ENCODE measurements around a stretch of chr6.

- PRO-cap = no peak
Observed at GRCh38 chr6:154250068-154250363, 106.6 kb downstream of the IPCEF1 start.

GRCh38 chr6:154438657-154439715 lies 71.5 kb downstream of the CNKSR3 start:
- PRO-cap = no peak

DNA sequence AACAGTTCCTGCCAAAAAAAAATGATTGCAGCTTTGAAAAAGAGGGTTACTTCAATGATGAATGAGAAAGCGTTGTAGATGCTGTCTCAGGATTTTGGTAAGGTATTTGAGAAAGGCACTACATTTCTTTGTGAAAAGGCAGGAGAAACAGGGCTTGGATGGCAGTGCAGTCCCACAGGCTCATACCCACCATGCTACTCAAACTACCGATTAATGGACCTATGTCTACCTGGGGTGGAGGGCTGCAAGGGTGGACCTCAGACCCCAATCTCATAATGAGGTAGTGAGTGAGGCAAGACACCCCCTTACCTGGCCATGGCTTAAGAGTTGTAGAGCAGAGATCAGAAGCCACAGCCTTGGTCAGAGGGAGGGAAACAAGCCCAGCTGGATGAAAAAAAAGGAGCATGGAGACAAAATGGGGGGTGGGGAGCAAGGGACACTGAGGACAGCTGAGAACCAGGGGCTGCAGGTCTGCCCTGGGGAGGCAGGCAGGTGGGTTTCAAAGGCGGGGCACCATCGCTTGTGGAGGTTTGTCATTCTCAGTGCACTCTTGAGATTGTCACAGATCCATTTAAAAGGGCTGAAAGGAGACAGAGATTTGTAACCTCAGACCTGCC lies 105.7 kb upstream of the TIAM2 start:
- PRO-cap = no peak

DNA sequence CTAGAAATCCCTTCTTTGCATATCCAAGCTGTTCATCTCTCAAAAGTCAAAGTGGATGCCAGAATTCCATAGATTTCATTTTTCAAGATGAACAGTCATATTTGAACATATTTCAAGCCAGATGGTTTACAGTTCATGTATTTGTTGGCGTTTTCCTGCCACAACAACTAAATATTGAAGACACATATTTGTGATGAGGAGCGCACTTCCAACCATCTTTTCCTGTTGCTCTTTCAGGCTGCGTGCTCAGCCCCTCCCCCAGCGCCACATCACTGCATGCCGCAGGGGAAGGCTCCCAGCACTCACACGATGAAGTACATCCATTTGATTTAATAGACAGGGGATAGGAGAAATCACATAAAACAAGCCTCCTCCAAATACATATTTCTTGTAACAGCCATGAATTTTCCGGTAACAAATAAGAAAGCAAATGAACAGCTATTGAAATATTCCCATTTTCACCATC lies 6.0 kb upstream of the NOX3 start:
- PRO-cap = no peak

DNA sequence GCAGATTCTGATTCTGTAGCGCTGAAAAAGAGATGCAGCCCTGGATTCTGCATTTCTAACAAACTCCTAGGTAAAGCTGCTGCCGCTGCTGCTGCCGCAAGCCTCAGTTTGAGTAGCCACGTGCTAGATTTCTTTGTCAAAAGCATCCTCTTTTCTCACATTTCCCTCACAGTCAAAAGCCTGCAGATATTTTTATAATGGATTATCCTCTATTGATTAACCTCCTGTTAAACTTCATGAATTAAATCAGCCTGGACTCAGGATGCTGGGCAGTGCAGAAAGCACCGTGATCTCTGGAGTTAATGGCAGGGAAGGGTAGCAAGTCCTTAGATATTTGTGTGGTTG lies 178.5 kb upstream of the NOX3 start:
- PRO-cap = no peak

GRCh38 chr6:155834969-155835404 lies 379.3 kb upstream of the NOX3 start:
- PRO-cap = no peak

DNA sequence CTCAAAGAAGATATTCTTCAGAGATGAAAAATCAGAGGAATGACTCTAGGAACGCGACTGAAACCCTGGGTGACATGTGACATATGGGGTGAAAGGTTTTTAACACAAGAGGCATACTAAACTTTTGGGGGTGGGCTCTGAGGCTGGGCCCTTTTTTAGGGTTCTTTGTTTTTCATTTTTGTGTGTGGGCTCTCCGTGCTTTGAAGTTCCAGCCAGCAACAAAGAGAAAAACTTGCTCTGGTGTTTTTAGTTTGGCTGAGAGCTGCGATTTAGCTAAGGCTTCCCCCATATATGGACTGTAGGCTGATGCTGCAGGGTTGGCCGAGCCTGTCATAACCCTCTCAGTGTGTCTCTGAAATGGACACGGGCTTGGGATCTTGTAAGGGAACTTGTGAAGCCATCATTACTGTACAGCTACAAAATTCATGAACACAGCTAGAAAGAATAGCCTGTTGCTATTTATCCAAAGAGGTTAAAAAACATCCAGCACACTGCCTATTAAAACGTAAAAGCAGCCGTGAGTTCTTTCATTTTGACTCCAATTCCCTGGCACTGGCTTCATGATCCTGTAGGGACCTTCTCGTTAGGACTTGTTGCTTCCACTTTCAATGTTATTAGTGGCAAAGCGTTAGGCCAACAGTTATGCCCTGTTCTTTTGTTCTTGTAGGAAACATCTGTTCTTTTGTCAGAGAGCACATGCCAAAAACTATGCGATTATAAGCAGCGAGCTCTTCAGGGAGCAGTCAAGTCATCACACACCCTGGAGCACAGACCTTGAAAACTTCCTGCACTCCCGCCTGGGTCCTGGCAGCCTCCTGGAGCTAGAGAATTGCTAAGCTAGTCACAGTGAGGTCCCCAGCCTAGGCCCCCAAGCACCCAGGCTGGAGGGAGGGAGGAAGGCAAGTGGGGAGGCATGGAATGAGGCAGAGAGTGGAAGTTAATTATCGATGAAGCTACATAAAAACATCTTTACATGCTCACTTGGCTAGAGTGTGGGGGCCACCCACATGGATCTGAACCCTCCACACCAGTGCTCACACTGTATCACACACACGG lies 609.7 kb upstream of the ARID1B start:
- PRO-cap = no peak

DNA sequence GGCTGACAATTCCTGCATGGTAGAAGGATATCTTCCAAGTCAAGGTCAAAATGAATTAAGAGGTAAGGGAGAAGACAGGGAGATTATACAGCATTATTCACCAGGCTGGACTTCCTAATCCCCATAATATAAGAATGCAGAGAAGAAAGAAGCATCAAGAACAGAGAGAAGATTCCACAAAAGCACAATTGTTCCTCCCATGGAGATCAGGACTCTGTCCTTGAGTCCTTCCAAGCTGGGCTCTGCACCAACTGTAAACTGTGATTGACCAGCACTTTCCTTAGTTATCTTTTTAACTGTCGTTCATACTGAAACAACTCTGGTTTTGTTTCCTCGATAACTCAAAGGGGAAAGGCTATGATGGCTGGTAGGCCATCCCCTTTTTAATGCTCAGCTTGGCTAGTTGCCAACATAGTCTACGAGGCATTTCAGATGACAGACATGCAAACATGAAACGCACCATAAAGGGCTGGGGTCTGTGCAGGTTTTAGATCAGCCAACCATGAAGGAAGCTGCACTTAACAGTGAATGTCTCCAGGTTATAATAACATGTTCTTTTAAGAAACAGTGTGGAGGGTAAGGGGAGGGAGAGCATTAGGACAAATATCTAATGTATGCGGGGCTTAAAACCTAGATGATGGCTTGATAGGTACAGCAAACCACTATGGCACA lies 497.1 kb upstream of the ARID1B start:
- PRO-cap = no peak

DNA sequence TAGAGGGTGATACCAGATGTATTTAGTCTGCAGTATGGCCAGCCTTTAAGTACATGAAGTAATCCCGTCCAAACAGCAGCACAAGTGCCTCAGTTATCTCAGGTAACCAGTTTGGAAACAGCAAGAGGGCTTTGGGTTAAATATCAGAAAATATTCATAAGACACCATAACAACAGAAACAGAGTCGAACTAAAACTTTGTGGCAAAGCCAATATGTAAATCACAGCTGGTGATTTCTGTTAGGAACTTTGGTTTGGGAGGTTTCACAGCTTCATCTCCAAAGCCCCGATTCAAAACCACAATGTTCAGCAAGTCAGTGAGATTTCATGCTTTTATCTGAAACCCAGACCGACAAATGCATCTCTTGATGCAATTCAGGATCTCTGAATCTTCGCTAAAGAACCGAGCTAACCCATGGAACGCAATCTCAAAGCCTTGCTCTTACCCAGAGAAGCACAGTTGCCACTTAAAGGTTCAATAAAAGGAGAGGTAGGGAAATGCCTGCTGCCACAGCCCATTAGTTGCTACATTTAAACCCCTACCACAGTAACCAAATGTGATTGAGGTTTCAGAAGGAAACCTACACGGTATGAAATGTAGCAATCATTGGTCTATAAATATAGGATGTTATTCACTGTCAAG lies 381.1 kb upstream of the ARID1B start:
- PRO-cap = no peak

- PRO-cap = no peak
Observed at GRCh38 chr6:156774419-156775032, 2.7 kb upstream of the ARID1B start.

DNA sequence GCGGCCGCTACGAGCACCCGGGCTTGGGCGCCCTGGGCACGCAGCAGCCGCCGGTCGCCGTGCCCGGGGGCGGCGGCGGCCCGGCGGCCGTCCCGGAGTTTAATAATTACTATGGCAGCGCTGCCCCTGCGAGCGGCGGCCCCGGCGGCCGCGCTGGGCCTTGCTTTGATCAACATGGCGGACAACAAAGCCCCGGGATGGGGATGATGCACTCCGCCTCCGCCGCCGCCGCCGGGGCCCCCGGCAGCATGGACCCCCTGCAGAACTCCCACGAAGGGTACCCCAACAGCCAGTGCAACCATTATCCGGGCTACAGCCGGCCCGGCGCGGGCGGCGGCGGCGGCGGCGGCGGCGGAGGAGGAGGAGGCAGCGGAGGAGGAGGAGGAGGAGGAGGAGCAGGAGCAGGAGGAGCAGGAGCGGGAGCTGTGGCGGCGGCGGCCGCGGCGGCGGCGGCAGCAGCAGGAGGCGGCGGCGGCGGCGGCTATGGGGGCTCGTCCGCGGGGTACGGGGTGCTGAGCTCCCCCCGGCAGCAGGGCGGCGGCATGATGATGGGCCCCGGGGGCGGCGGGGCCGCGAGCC lies 1.4 kb downstream of the ARID1B start:
- PRO-cap = no peak

DNA sequence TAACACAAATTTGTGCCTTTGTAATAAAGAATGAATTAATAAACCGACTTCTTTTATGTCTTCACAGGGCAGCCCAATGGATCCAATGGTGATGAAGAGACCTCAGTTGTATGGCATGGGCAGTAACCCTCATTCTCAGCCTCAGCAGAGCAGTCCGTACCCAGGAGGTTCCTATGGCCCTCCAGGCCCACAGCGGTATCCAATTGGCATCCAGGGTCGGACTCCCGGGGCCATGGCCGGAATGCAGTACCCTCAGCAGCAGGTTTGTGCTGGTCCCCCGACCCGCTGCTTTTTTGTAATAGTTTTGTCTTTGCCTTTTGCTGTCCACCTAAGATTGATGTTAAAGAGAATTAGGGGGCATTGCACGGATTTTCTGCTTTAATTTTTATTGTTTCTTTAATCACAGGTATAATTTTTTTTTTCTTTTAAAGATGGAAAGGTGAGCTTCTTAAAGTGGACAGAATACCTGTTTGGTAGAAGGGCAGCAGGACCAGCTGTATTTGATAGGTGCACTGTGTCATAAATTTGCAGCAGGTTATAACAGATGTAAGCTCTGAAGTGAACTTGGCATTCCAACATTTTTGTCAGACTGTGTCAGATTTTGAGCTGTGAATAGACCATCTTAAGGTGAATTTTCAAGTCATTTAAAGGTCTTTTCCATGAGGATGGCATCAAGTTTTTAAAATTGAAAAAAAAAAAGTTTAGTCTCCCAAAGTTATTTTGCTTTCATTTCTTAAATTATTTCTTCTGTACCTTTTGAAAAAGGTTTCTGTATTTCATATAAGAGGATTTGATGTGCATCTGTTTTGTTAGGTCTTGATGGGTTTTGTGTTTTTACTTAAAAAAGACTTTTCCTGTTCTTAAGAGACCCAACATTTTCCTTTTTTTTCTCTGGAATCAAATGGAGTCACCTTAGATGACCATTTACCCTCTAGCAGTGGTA lies 52.3 kb downstream of the ARID1B start:
- PRO-cap = no peak

DNA sequence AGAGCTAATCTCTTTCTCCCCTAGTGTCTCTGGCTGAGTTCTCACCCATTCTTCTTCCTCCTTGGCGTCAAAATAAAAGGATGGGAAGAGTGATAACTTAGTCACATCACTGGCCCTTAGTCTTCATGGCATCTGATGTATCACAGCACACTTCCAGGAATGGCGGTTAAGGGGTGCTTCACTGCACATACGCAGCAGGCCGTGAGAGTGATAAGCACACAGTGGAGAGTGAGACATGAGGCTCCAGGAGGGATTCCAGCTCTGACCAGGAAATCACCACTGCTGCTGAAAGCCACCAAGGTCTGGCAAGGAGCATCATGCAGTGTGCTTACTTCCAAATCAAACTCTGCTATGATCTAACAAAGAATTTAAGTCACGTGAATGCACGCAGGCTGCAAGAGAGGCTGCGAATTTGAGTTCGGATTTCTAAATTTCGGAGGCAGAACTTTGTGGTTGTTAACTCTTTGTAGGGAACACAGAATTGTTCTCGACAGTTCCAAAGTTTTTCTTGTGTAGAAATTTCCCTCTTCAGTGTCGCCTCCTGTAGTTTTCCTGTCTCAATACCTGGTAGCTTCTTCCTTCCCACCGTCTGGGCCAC lies 62.5 kb downstream of the ARID1B start:
- PRO-cap = no peak

GRCh38 chr6:156848551-156849080 lies 71.4 kb downstream of the ARID1B start:
- PRO-cap = no peak

DNA sequence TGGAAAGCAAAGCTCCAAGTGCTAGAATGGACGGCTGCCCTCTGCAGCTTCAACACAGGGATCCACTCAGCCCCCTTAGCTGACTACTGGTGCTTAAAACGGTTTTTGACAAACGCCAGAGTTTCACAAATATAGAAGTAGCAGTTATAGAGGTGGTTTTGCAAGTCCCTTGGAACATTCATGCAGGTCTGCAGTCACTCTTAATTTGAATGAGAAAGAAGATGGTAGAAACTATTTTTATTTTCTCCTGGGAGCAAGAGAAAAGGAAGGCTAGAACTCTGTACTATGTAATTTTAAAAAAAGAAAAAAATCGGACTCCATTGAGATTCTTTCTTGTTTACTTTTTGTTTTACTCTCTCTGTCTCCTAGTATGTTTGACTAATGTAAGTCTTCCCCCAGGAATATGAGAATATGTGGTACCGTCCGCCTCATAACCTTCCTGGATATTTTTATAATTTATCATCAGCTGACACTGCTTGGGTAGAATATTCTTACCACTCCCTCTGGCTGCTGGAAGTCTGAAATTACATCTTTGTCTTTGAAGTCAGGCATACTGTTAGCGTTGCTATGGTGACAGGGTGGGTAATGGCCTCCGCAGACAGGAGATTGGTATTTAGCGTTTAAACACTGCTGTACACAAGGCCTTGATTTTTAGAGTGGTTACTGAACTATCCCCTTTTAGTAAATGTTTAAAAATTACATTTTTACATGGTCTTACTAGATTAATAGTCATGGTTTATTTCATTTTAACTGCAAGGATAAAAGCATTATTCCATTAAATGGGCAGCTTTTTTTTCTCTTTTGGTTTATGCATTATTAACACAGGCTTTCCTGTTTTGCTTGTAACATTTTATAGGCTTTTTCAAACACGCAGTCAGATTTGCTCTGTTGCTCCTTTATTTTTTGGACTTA lies 176.3 kb downstream of the ARID1B start:
- PRO-cap = no peak

GRCh38 chr6:156975575-156976066 lies 198.4 kb downstream of the ARID1B start:
- PRO-cap = no peak

DNA sequence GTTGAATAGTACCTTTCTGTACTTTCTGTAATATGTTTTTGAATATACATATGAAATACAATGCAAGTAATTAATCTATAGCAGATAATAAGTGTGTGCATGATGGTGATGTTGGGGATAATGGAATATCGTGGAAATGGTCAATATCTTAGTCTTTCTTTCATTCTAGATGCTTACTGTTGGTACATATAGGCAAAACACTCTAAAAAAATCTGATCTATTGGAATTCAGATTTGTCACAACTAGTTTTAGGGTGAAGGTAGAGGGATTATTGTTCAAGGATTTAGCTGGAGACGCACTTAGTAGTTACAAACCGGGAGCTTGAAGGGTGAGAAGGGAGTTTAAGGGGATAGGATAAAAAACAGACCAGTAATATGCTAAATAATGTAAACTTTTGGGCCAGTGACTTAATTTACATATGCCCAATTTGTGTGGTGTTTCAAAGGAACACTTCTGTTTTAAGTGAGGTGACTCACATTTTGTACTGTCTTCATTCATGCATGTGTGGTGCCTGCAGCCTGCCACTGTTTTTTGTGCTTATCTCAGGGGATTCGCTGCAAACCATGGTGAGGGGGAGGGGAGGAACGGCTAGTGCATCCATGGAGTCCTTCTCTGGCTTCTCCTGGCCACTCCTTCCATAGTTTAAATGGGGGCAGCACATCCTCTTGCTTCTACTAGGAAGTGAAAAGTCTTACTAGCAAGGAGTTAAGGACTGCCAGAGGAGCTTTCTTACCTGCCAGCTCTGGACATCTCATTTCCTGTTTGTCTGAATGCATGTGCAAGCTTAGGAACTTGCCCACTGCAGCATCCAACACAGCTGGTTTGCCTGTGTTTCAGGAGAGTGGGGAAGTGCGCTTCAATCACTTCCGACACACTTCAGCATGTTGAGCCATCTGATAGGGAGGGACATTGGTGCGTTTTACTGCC lies 211.0 kb downstream of the ARID1B start:
- PRO-cap = no peak

DNA sequence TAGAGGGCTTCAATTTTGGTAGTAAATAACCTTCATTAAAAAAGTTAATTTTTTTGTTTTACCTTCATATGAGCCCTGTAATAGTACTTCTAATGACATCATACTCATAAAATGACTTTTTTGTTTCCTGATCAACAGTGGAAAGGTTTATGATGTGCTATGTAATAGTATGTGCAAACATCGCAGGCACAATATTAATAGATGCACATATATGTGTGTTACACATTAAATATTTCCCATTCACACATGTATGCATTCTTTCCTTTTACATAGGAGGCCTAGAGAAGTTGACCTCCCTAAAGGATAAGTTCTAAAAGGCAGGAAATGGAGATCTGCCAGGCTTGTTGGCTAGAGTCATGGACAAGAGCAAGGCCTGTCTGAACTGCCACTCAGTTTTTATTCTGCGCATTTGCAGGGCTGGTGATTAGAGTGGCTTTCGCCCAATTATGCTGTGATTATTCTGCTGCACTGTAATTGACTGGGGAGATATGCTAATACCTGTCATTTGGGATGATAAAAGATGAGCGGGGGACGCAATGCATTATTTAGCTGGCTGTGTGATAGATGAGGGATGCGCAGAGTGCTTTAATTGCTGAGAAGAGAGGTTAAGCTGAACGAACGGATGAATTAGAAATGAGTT lies 272.6 kb downstream of the TMEM242 start:
- PRO-cap = no peak

DNA sequence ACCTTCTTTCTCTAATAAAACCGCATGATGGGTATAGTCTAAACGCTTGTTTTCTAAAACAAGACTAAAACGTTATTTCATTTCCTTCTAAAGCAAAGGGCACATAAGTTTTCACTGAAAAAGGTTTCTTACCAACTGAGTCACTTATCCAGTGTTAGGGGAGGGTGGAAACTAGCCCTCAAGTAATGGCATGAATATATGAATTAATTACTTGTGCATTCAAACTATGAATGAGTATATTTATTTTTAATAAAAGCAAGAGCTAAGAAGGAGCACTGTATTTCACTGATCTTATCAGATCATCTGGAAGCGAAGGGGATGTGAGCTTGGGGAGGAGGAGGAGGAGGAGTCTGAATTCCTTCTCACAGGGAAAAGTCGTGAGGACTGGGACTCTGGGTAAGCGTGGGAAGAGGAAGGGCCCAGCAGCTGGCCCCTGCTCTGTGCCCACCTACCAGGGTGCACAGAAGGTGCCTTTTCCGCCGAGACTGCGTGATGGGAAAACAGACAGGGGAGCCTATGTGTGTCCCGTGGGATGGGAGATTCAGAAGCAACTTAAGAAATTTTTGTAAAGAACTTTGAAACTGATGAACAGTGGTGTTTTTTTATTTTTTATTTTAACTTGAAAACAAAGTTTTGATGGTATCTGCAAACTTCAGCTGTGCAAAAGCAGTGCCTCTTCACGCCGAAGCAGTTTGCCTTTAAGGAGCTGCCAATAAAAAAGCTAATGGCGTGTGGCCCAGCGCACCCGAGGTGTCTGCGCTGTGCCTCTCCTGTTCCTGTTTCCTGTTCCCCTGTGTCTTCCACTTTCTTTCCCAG lies 178.8 kb downstream of the TMEM242 start:
- PRO-cap = no peak

DNA sequence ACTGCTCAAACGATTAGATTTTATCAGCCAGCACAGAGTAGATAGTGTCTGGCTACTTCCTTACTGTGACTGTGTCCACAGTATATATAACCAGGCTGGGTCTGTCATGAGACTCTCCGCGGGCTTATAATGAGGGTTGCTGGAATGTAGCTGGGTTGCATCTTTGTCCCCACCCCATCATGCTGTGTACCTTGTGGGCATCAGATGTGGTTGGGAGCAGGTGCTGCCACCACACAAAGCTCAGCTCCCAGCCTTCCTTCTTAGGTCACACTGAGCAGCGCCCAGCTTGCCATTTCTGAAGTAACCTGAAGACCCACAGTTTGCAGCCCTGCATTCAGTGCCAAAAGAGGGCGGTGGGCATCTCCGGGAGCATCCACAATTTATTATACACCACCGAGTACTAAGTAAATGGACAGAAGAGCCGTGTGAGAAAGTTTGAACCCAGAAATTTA lies 140.4 kb downstream of the TMEM242 start:
- PRO-cap = no peak

Data from peritoneum (tissue), 1 donor.